ENCODE measurements around a stretch of chr3.

- PRO-cap, 7 experiments = no peak in any of the 7 experiments
Observed at GRCh38 chr3:98845359-98846138, 55.9 kb downstream of the DCBLD2 start.

- PRO-cap, 7 experiments = no peak in any of the 7 experiments
Observed at GRCh38 chr3:98872079-98872449, 29.4 kb downstream of the DCBLD2 start.

GRCh38 chr3:98961847-98962115 is 60.3 kb upstream of the DCBLD2 start:
- PRO-cap, 7 experiments = no peak in any of the 7 experiments

GRCh38 chr3:99503115-99503617 is 135.2 kb upstream of the COL8A1 start:
- PRO-cap, 7 experiments = no peak in any of the 7 experiments

GRCh38 chr3:99795660-99796285 is 21.9 kb upstream of the CMSS1 start:
- PRO-cap, 7 experiments = no peak in any of the 7 experiments

DNA sequence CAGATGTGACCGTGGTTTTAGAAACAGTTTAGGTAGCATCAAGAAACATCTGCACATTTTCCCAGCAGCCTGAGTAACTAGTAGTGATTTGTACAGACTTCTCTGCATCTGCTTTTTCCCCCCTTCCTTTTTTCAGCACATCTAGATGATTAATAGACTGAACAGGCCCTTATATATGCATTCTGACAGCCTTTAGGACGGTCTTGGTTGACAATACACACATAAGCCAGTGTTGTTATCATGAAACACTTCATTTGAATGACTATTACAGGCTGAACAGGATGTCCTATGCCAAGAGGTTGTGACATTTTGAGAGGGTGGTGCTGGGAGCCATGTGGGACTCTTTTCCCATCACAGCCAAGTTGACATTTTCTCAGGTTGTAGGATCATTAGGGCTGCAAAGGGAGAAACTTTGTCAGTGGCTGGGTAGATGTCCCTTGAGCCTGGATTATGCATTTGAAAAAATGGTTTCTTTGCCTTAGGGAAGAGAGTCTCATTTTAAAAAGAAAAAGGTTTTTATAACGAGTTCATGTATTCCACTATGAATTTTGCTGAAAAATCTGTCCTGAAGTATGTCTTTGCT is 73.8 kb downstream of the FILIP1L start:
- PRO-cap, 7 experiments = no peak in any of the 7 experiments

DNA sequence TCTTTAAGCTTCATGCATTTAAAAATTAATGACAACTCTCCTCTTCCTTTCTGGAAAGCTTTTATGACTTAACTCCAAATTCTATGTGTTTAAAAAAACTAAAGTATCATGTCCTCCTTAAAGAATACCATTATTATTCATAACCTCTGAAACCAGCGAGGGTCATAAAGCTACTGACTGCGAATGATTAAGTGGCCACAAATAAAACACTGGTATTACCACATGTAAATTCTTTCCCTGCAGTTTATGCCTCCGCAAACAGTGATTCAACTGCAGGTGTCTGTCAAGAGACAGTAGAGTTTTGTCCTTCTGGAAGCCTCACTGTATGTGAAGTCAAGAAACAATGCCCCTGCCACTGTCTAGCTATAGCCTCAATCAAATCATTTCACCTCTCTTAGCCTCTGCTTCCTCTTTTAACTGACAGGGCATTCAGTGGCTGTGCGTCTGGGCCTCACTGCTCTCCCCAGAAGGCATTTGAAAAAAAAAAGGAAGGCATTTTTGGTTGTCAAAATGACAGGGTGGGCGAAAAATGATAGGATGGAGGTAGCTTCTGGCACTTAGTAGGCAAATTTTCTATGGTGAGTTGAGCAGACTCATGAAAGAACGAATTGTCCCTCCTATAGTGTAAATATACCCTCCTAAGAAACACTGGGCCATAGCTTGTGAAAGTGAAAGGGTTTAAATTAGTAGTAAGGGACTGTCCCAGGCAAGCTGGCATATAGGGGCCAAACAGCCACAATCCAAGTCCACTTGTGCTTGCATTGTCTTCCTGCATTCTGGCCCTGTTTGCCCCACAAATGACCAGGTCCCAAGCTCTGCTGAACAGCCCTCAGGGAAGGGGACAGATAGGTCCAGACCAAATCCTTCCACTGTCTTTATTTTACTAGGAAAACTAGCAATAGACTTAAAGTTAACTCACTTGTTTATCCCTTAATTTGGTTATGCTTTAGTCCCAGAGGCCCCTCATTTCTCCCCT is 66.7 kb downstream of the FILIP1L start:
- PRO-cap, 7 experiments = no peak in any of the 7 experiments

DNA sequence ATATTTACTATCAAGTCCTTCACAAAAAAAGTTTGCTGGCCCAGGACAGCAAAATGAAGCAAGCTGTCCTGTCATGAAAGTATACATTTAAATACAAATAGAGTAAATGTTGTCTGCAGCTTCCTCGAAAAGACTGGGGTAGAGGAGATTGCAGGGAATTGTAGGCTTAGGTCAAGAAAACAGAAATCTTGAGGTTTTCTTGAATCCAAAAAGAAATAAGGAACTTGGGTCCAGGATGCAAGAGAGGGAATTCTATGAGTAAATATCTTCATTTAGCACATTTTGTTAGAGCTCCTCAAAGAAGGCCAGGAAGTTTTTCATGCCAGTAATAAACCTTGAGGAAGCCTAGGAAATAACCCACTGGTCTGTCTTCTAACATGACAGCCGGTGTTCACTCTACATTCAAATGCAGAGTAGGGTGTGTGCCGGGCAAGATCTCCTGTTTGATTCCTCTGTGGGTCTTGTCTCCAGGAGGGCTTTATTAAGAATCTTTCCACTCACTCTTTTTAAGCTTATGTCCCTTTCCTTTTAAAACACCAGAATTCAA is 40.9 kb downstream of the FILIP1L start:
- PRO-cap, 7 experiments = no peak in any of the 7 experiments

- PRO-cap, 7 experiments = no peak in any of the 7 experiments
Observed at GRCh38 chr3:100108507-100109194, 5.7 kb downstream of the FILIP1L start.

GRCh38 chr3:100259984-100260617 is 691 bp upstream of the TBC1D23 start:
- PRO-cap, 7 experiments = no peak in any of the 7 experiments

GRCh38 chr3:100364677-100365697 is 30.4 kb downstream of the NIT2 start:
- PRO-cap, 7 experiments = no peak in any of the 7 experiments

DNA sequence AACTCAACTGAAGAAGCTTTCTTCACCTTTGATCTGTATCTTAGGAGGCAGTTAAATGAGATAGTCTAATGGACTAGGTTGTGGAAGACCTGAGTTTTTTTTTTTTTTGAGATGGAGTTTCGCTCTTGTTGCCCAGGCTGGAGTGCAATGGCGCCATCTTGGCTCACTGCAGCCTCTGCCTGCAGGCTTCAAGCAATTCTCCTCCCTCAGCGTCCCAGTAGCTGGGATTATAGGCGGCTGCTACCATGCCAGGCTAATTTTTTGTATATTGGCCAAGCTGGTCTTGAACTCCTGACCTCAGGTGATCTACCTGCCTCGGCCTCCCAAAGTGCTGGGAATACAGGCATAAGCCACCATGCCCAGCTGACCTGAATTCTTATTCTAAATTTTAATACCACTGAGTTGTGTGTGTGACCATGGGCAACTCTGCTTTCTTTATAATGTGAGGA is 2.1 kb downstream of the LNP1 start:
- PRO-cap, 7 experiments = no peak in any of the 7 experiments

- PRO-cap, 7 experiments = no peak in any of the 7 experiments
Observed at GRCh38 chr3:100525544-100526325, 33.3 kb downstream of the TMEM45A start.

DNA sequence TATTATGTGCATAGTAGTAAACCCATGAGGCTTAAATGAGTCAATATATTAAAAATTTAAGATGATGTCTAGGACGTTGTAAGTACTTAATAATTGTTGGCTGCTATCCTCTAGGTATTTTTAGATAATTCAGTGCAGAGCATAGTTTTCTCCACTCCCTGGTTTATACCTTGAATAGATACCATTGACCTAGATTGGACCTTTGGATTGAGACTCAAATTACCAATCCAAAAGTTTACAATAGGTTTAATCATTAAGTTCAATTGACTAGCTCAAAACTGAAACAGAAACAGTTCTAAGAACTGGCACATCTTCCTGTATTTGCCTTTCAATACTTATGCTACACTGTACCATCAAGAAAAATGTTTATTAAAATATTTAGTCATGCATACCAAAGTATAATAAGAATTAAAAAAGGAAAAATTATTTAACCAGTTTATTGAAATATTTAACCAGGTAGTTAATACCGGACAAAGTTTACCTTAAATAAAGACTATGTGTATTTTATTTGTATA is 4.6 kb downstream of the ADGRG7 start:
- PRO-cap, 7 experiments = no peak in any of the 7 experiments

- PRO-cap, 7 experiments = no peak in any of the 7 experiments
Observed at GRCh38 chr3:100682312-100683018, 26.8 kb upstream of the TFG start.

DNA sequence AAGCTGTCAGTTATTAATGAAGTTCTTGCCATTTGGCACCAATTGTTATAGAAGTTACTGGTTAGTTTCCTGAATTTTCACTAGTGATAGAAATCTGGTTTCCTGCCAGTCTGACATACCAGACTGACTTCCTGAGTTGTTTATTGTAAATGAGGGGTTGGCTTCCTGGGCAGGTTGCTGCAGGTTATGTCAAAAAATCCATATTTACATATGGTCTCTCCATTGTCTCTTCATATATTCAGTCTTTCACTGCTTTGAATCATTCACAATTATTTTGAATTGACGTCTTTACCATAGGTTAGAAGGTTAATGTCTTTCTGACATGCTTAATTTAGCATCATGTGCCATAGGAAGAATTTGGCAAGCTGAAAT is 8.4 kb upstream of the SENP7 start:
- PRO-cap, 7 experiments = peak in 2 of 7 experiments; most common plus-strand start position 143 of the sequence (in 2); most common minus-strand start position 88 of the sequence (in 2)

- PRO-cap, 7 experiments = peak in 7 of 7 experiments; most common plus-strand start chr3:101573801 (in 3); most common minus-strand start chr3:101573496 (in 1)
Observed at GRCh38 chr3:101573358-101573912, 545 bp upstream of the PCNP start.

DNA sequence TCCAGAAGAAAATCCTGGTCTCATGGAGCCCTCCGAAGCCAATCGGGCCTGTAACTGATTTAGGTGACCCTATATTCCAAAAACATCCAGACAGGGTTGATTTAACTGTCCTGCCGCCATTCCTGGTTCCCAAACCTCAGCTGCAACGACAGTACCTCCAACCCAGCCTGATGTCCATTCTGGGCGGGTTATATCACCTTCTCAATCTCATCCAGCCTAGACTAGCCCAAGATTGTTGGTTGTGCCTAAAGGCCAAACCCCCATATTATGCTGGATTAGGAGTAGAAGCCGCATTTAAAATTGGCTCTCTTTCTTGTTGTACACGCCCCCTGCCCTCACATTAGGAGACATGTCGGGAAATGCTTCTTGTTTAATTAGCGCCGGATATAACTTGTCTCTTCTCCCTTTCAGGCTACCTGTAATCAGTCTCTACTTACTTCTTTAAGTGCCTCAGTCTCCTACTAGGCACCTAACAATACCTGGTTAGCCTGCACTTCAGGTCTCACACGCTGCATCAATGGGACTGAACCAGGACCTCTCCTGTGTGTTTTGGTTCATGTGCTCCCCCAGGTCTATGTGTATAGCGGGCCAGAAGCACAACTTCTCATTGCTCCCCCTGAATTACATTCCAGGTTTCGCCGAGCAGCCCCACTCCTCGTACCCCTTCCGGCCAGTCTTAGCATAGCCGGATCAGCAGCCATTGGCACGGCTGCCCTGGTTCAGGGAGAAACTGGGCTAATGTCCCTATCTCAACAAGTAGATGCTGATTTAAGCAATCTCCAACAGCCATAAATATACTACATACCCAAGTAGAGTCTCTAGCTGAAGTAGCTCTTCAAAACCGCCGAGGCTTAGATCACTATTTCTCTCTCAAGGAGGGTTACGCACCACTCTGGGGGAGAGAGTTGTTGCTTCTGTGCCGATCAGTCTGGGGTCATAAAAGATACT is 36.4 kb downstream of the ZBTB11 start:
- PRO-cap, 7 experiments = no peak in any of the 7 experiments

GRCh38 chr3:101649035-101649289 is 28.0 kb downstream of the ZBTB11 start:
- PRO-cap, 7 experiments = peak in 1 of 7 experiments; most common minus-strand start chr3:101649093 (in 1)

GRCh38 chr3:101685147-101685515 is 1.4 kb downstream of the RPL24 start:
- PRO-cap, 7 experiments = no peak in any of the 7 experiments

Measured in T-cell (primary cell).